Measurements from ENCODE around the gene GET4.

- RAMPAGE, long total RNA, result no peak
- RRBS, result no CpG with 5 or more reads among the region's 19 CpGs
PRO-cap:
- standard, result no peak
- CoPRO, capped RNA only, 2 experiments, result no peak in any of the 2 experiments
- CoPRO, capped and uncapped RNA, 2 experiments, result no peak in any of the 2 experiments
- CoPRO, uncapped RNA only, 2 experiments, result no peak in any of the 2 experiments
CAGE:
- cytosol, long polyA plus RNA, result no peak
- long polyA plus RNA, result no peak
- nucleolus, long total RNA, result no peak
- nucleus, long polyA plus RNA, result no peak
Observed at GRCh38 chr7:873058-873706, 3.2 kb upstream of the GET4 start.

GRCh38 chr7:876410-876984, at the start of gene GET4:
Gene GET4, plus strand, starts transcription at chr7:876554.
- RAMPAGE, long total RNA, result no peak
- RRBS, result 1% methylated on average over 35 of the region's 92 CpGs
PRO-cap:
- standard, result bidirectional peak, plus-strand start at chr7:876554, minus-strand start at chr7:876229; bidirectional peak, plus-strand start at chr7:876908, minus-strand start at chr7:876832
- CoPRO, capped RNA only, 2 experiments, result peak in 2 of 2 experiments; most common plus-strand start chr7:876554 (in 2); most common minus-strand start chr7:876770 (in 1)
- CoPRO, capped and uncapped RNA, 2 experiments, result peak in 2 of 2 experiments; most common plus-strand start chr7:876554 (in 2); most common minus-strand start chr7:876646 (in 1)
- CoPRO, uncapped RNA only, 2 experiments, result peak in 1 of 2 experiments; most common plus-strand start chr7:876554 (in 1)
CAGE:
- cytosol, long polyA plus RNA, result start-site peak on the plus strand at chr7:876548-876640, 536 and 567 reads in 2 replicates
- long polyA plus RNA, result start-site peak on the plus strand at chr7:876575-876771, 1,226 and 1,298 reads in 2 replicates
- nucleolus, long total RNA, result no peak
- nucleus, long polyA plus RNA, result start-site peak on the plus strand at chr7:876552-876753, 303 and 364 reads in 2 replicates

DNA sequence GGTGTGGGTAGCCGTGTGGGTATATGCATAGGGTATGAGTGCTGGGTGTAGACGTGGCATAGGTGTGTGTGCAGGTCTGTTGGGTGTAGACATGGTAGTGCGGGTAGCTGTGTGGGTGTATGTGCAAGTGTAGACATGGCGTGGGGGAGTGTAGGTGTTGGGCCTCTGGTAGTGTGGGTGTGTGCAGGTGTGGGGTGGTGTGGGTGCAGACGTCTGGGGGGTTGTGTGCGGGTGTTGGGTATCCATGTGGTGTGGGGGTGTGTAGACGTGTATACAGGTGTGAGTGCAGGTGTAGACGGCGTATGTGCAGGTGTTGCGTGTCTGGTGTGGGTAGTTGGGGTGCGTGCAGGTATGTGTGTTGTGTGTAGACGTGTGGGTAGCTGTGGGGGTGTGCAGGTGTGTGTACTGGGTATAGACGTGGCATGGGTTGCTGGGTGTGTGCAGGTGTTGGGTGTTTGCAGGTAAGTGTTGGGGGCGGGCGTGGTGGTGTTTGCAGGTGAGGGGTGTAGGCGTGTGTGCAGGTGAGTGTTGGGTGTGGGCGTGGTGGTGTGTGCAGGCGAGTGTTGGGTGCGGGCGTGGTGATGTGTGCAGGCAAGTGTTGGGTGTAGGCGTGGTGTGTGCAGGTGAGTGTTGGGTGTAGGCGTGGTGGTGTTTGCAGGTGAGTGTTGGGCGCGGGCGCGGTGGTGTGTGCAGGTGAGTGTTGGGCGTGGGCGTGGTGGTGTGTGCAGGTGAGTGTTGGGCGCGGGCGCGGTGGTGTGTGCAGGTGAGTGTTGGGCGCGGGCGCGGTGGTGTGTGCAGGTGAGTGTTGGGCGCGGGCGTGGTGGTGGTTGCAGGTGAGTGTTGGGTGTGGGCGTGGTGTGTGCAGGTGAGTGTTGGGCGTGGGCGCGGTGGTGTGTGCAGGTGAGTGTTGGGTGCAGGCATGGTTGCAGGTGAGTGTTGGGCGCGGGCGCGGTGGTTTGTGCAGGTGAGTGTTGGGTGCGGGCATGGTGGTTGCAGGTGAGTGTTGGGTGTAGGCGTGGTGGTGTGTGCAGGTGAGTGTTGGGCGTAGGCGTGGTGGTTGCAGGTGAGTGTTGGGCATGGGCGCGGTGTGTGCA, 16.5 kb downstream of the GET4 start:
- RAMPAGE, long total RNA, result no peak
- RRBS, result no CpG with 5 or more reads among the region's 53 CpGs
PRO-cap:
- standard, result unidirectional peak, plus-strand start at position 811 of the sequence
- CoPRO, capped RNA only, 2 experiments, result no peak in any of the 2 experiments
- CoPRO, capped and uncapped RNA, 2 experiments, result no peak in any of the 2 experiments
- CoPRO, uncapped RNA only, 2 experiments, result no peak in any of the 2 experiments
CAGE:
- cytosol, long polyA plus RNA, result no peak
- long polyA plus RNA, result no peak
- nucleolus, long total RNA, result no peak
- nucleus, long polyA plus RNA, result no peak

- RAMPAGE, long total RNA, result no peak
- RRBS, result 80% methylated on average over 6 of the region's 34 CpGs
PRO-cap:
- standard, result no peak
- CoPRO, capped RNA only, 2 experiments, result no peak in any of the 2 experiments
- CoPRO, capped and uncapped RNA, 2 experiments, result no peak in any of the 2 experiments
- CoPRO, uncapped RNA only, 2 experiments, result peak in 2 of 2 experiments; most common plus-strand start chr7:897925 (in 2); most common minus-strand start chr7:897632 (in 1)
CAGE:
- cytosol, long polyA plus RNA, result no peak
- long polyA plus RNA, result no peak
- nucleolus, long total RNA, result no peak
- nucleus, long polyA plus RNA, result no peak
Observed at GRCh38 chr7:897470-898335, 21.3 kb downstream of the GET4 start.

DNA sequence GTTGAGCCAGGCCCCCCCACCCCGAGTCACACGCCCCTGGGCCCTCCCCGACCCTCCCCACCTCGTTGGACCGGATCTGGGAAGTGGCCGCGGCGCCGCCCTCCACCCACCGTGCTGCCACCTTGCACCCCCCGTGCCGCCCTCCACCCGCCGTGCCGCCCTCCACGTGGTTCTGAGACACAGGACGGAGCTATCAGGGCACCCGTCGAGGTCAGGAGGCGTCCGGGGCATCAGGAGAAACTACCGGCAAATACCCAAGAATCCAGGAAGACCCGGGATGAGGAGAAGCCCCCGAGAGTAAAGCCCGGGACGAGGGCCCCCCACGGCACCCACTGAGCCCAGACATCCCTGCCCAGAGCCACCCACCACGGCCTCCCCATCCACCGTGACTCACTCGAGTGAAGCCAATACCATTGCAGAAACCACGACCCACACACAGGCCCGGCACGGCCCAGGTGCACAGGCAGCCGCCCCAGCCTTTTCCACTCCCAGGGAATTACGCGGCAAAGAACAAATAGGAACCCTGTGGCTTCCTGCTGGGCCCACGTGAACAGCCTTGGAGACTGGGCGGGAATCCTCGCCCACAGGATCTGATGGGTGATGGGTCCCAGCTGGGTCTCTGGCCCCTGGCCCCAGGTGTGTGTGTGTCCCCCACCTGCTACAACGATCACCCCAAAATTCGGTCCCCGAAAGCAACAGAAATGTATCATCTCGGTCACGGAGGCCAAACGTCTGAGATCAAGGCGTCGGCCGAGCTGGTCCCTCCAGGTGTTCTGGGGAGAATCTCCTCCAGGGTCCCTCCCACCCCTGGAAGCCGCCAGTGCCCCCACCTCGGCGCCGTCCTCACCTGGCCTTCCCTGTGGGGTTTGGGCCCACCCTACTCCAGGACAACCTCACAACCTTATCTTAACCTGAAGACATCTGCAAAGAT, 33.8 kb downstream of the ADAP1 start:
- RAMPAGE, long total RNA, result no peak
- RRBS, result no CpG with 5 or more reads among the region's 52 CpGs
PRO-cap:
- standard, result no peak
- CoPRO, capped RNA only, 2 experiments, result no peak in any of the 2 experiments
- CoPRO, capped and uncapped RNA, 2 experiments, result no peak in any of the 2 experiments
- CoPRO, uncapped RNA only, 2 experiments, result no peak in any of the 2 experiments
CAGE:
- cytosol, long polyA plus RNA, result no peak
- long polyA plus RNA, result no peak
- nucleolus, long total RNA, result no peak
- nucleus, long polyA plus RNA, result no peak

GRCh38 chr7:923261-923778, 31.2 kb downstream of the ADAP1 start:
- RAMPAGE, long total RNA, result no peak
- RRBS, result 46% methylated on average over 11 of the region's 23 CpGs
PRO-cap:
- standard, result bidirectional peak, plus-strand start at chr7:923426, minus-strand start at chr7:923486
- CoPRO, capped RNA only, 2 experiments, result peak in 2 of 2 experiments; most common plus-strand start chr7:923426 (in 1); most common minus-strand start chr7:923486 (in 2)
- CoPRO, capped and uncapped RNA, 2 experiments, result no peak in any of the 2 experiments
- CoPRO, uncapped RNA only, 2 experiments, result no peak in any of the 2 experiments
CAGE:
- cytosol, long polyA plus RNA, result no peak
- long polyA plus RNA, result no peak
- nucleolus, long total RNA, result no peak
- nucleus, long polyA plus RNA, result no peak

GRCh38 chr7:945420-946544, 8.7 kb downstream of the ADAP1 start:
- RAMPAGE, long total RNA, result no peak
- RRBS, result 35% methylated on average over 17 of the region's 44 CpGs
PRO-cap:
- standard, result no peak
- CoPRO, capped RNA only, 2 experiments, result no peak in any of the 2 experiments
- CoPRO, capped and uncapped RNA, 2 experiments, result no peak in any of the 2 experiments
- CoPRO, uncapped RNA only, 2 experiments, result no peak in any of the 2 experiments
CAGE:
- cytosol, long polyA plus RNA, result no peak
- long polyA plus RNA, result no peak
- nucleolus, long total RNA, result no peak
- nucleus, long polyA plus RNA, result no peak

DNA sequence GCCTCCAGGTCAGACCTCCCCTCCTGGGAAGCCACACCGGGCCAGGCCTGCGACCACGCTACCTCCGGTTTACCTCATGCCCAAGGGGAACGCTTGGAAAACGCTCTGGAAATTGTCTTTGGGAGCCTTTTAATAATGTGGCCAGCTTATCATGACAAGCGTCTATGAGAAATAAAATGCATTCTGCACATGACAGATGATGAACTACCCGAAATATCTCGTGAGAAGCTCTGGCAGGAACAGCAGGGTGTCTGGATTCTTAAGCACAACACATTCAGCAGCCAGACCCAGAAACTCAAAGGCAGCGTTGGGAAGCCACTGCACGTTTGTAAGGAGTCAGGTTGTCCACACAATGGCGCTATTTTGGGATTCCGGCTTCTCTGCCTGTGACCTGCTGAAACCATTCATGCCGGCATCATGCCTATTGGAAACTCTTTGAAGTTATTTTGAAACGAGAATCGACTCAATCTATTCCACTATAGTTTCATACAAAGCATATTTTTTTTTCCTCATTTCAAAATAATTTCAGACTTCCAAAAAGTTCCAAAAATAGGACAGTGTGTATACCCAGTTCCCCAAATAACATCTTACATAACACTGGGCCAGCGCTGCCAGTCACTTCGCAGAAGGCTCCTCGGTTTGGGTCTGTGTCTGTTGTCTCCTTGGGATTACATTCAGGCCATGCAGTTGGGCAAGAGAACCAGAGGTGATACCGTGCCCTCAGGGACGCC, 10.4 kb upstream of the ADAP1 start:
- RAMPAGE, long total RNA, result no peak
- RRBS, result 86% methylated on average over 1 of the region's 21 CpGs
PRO-cap:
- standard, result no peak
- CoPRO, capped RNA only, 2 experiments, result no peak in any of the 2 experiments
- CoPRO, capped and uncapped RNA, 2 experiments, result peak in 1 of 2 experiments; most common minus-strand start position 460 of the sequence (in 1)
- CoPRO, uncapped RNA only, 2 experiments, result peak in 2 of 2 experiments; most common minus-strand start position 461 of the sequence (in 2)
CAGE:
- cytosol, long polyA plus RNA, result no peak
- long polyA plus RNA, result no peak
- nucleolus, long total RNA, result no peak
- nucleus, long polyA plus RNA, result no peak

DNA sequence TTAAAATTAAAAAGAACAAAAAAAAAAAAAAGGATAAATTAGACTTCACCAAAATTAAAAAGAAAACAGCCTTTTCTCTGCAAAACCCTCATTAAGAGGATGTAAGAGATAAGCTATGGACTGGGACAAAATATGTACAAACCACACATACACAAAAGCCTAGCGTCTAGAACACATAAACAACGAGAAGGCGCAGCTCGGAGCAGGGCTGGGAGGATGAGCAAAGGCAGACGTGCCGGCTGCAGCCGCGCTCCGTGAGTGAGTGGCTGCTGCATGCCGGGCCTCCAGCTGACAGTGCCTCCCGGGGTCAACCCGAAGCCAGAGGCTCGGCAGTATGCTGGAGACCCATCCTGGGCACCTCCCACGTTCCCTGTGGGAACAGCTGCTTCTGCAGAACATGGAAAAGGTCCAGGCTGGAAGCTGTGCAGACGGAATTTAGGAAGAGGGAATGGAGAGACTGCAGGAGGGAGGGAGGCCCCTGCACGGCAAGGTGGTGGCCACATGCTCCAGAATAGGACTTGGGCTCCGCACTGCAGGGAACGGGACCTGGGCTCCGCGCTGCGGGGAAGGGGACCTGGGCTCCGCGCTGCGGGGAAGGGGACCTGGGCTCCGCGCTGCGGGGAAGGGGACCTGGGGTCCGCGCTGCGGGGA, 3.5 kb upstream of the GPR146 start:
- RAMPAGE, long total RNA, result no peak
- RRBS, result 56% methylated on average over 5 of the region's 30 CpGs
PRO-cap:
- standard, result no peak
- CoPRO, capped RNA only, 2 experiments, result no peak in any of the 2 experiments
- CoPRO, capped and uncapped RNA, 2 experiments, result no peak in any of the 2 experiments
- CoPRO, uncapped RNA only, 2 experiments, result no peak in any of the 2 experiments
CAGE:
- cytosol, long polyA plus RNA, result no peak
- long polyA plus RNA, result no peak
- nucleolus, long total RNA, result no peak
- nucleus, long polyA plus RNA, result no peak

DNA sequence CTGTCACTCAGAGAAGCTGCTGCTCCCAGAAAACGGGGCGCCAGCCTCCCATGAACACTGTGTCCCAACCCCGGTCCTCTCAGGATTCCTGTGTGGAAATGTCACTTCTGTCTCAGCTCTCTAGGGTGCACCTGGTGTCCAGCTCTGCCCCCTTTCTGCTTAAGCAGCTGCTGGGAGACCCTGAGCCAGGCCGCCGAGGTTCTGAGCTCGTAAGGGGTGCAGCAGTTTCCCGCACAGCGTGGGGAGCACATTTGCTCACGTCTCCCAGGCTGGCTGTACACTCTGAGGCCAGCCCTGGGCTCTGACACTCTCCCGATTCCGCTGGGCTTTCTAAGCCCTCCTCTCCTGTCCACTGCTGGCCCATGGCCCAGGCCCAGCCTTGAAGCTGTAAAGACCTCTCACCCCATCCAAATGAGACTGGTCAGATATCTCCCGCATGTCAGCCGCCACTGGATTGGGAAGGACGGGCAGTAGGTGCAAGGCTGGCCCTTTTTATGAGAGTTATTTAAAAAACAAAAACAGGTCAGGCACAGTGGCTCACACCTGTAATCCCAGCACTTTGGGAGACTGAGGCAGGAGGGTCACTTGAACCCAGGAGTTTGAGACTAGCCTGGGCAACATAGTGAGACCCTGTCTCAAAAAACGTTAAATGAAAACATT, 7.0 kb downstream of the GPR146 start:
- RAMPAGE, long total RNA, result no peak
- RRBS, result no CpG with 5 or more reads among the region's 15 CpGs
PRO-cap:
- standard, result no peak
- CoPRO, capped RNA only, 2 experiments, result no peak in any of the 2 experiments
- CoPRO, capped and uncapped RNA, 2 experiments, result no peak in any of the 2 experiments
- CoPRO, uncapped RNA only, 2 experiments, result no peak in any of the 2 experiments
CAGE:
- cytosol, long polyA plus RNA, result no peak
- long polyA plus RNA, result no peak
- nucleolus, long total RNA, result no peak
- nucleus, long polyA plus RNA, result no peak

DNA sequence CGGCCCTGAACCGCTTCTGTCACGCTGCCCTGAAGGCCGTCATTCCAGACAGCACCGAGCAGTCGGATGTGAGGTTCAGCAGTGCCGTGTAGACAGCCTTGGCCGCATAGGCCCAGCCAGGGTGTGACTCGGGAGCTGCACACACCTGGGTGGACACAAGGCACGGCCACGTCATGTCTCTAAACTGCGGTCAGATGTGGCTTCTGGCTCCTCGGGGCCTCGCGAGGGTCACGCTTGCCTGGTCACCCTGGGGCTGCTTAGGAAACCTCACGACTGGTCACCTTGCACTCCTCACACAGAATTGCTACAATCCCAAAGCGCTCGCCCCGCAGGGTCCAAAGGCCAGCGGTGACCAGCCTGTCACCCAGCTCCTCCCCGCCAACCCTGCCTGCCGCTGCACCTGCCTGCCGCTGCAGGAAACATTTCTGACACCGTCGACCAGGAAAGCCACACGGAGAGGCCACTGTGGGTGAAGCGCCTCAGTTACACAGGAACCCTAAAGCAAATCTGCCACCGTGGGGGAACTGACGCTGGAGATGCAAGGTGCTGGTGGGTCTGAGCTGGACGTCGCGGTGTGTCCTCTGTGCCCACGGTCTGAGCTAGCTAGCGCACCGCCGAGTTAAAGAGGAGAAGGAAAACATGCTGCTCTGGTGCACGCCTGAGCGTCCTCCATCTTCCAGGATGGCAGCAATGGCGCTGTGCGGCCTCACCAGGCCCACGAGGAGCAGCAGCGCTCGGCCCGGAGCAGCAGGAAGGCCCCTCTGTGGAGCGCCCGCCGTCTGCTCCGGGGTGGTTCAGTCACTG, 5.1 kb downstream of the GPER1 start:
- RAMPAGE, long total RNA, result no peak
- RRBS, result 84% methylated on average over 5 of the region's 49 CpGs
PRO-cap:
- standard, result no peak
- CoPRO, capped RNA only, 2 experiments, result no peak in any of the 2 experiments
- CoPRO, capped and uncapped RNA, 2 experiments, result no peak in any of the 2 experiments
- CoPRO, uncapped RNA only, 2 experiments, result no peak in any of the 2 experiments
CAGE:
- cytosol, long polyA plus RNA, result no peak
- long polyA plus RNA, result no peak
- nucleolus, long total RNA, result no peak
- nucleus, long polyA plus RNA, result no peak

- RAMPAGE, long total RNA, result no peak
- RRBS, result no CpG with 5 or more reads among the region's 24 CpGs
PRO-cap:
- standard, result no peak
- CoPRO, capped RNA only, 2 experiments, result no peak in any of the 2 experiments
- CoPRO, capped and uncapped RNA, 2 experiments, result no peak in any of the 2 experiments
- CoPRO, uncapped RNA only, 2 experiments, result peak in 1 of 2 experiments; most common minus-strand start chr7:1153005 (in 1)
CAGE:
- cytosol, long polyA plus RNA, result no peak
- long polyA plus RNA, result no peak
- nucleolus, long total RNA, result no peak
- nucleus, long polyA plus RNA, result no peak
Observed at GRCh38 chr7:1152620-1153513, 7.1 kb downstream of the ZFAND2A start.

DNA sequence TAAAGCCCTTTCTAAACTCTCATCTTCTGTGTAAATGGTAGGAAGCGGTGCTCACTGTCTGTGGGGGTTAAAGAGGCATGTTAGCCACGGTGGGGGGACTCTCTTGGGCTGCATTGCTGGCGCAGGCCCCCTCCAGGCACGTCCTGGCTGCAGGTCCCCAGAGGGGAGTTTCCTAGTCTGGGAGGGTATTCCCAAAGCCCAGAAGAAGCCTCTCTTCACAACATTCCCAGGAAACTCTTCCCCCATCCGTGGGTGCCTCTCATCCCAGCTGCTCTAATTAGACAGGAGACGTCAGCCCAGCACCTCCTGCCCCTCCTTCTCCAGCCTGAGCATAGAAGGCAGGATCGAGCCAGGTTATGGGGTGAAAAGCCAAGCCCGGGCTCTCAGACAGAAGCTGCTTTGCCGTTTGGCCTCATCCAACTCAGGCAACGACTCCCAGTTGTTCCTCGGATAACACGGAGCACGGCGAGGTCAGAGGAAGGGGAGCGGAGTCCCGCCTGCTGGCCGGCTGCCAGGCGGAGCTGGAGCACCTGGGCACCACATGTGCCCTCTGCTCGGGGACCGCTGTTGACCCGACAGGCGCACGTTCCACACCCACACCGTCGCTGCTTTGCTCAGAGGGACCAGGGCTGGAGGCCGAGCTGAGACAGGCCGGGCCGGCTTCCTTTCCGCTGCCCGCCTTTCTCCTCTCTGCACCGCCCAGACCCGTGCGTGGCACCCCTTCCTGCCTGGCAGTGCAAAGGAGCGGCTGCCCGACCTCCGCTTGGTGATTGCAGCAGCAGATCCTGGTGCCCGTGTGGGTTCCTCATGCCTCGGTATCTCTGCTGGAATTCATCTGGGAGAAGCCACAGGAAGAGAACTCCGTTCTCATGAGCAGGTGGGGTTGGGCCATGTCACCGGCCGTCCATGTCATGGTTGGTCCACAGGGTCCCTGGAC, 21.7 kb upstream of the UNCX start:
- RAMPAGE, long total RNA, result no peak
- RRBS, result 3% methylated on average over 2 of the region's 41 CpGs
PRO-cap:
- standard, result no peak
- CoPRO, capped RNA only, 2 experiments, result no peak in any of the 2 experiments
- CoPRO, capped and uncapped RNA, 2 experiments, result no peak in any of the 2 experiments
- CoPRO, uncapped RNA only, 2 experiments, result no peak in any of the 2 experiments
CAGE:
- cytosol, long polyA plus RNA, result no peak
- long polyA plus RNA, result no peak
- nucleolus, long total RNA, result no peak
- nucleus, long polyA plus RNA, result no peak

GRCh38 chr7:1403763-1404338, 55.4 kb downstream of the MICALL2 start:
- RAMPAGE, long total RNA, result no peak
- RRBS, result 17% methylated on average over 6 of the region's 27 CpGs
PRO-cap:
- standard, result no peak
- CoPRO, capped RNA only, 2 experiments, result no peak in any of the 2 experiments
- CoPRO, capped and uncapped RNA, 2 experiments, result no peak in any of the 2 experiments
- CoPRO, uncapped RNA only, 2 experiments, result no peak in any of the 2 experiments
CAGE:
- cytosol, long polyA plus RNA, result no peak
- long polyA plus RNA, result no peak
- nucleolus, long total RNA, result no peak
- nucleus, long polyA plus RNA, result no peak

GRCh38 chr7:1431833-1432658, 27.2 kb downstream of the MICALL2 start:
- RAMPAGE, long total RNA, result no peak
- RRBS, result 67% methylated on average over 1 of the region's 30 CpGs
PRO-cap:
- standard, result unidirectional peak, minus-strand start at chr7:1431934
- CoPRO, capped RNA only, 2 experiments, result no peak in any of the 2 experiments
- CoPRO, capped and uncapped RNA, 2 experiments, result no peak in any of the 2 experiments
- CoPRO, uncapped RNA only, 2 experiments, result peak in 2 of 2 experiments; most common minus-strand start chr7:1431951 (in 1)
CAGE:
- cytosol, long polyA plus RNA, result no peak
- long polyA plus RNA, result no peak
- nucleolus, long total RNA, result no peak
- nucleus, long polyA plus RNA, result no peak

GRCh38 chr7:1444517-1445724, 14.3 kb downstream of the MICALL2 start:
- RAMPAGE, long total RNA, result no peak
- RRBS, result 97% methylated on average over 6 of the region's 67 CpGs
PRO-cap:
- standard, result no peak
- CoPRO, capped RNA only, 2 experiments, result no peak in any of the 2 experiments
- CoPRO, capped and uncapped RNA, 2 experiments, result no peak in any of the 2 experiments
- CoPRO, uncapped RNA only, 2 experiments, result peak in 2 of 2 experiments; most common minus-strand start chr7:1444798 (in 1)
CAGE:
- cytosol, long polyA plus RNA, result no peak
- long polyA plus RNA, result no peak
- nucleolus, long total RNA, result no peak
- nucleus, long polyA plus RNA, result no peak

Measured in K562 (cell line).